Rectum (tissue), 1 donor: ENCODE results near the gene ARFGAP3.

- PRO-cap = bidirectional peak, plus-strand start at chr22:41925698, minus-strand start at chr22:41925585; bidirectional peak, plus-strand start at chr22:41926455, minus-strand start at chr22:41926171
Measured at GRCh38 chr22:41925451-41926531, 815 bp downstream of the TNFRSF13C start.

DNA sequence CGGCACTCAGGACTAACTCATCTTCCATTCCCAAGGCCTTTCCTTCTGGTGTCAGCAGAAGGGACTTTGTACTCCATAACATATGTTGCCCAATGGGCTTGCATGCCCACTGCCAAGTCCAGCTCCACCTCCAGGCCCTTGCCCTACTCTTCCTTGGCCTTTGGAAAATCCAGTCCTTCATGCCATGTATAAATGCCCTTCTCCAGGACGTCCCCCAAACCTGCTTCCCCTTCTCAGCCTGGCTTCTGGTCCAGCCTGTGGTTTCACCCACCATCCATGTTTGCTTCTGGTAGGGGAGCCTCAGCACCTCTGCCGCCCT lies 377 bp downstream of the CYP2D6 start:
- PRO-cap = no peak

GRCh38 chr22:42256104-42256579 lies 14.3 kb downstream of the TCF20 start:
- PRO-cap = no peak

- PRO-cap = unidirectional peak, plus-strand start at chr22:42314558
Measured at GRCh38 chr22:42314334-42314726, 43.9 kb upstream of the TCF20 start.

DNA sequence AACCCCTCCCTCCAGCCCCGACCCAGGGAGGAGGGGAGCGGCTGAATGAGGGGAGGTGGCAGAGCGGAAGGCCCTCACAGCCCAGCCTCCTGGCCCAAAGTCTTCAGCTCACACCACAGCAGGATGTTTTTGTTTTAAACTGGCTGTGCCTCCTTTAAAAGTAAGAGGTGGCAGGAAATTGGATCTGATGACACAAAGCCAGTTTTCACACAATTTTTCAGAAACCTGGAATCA lies 44.3 kb upstream of the TCF20 start:
- PRO-cap = unidirectional peak, minus-strand start at position 105 of the sequence

DNA sequence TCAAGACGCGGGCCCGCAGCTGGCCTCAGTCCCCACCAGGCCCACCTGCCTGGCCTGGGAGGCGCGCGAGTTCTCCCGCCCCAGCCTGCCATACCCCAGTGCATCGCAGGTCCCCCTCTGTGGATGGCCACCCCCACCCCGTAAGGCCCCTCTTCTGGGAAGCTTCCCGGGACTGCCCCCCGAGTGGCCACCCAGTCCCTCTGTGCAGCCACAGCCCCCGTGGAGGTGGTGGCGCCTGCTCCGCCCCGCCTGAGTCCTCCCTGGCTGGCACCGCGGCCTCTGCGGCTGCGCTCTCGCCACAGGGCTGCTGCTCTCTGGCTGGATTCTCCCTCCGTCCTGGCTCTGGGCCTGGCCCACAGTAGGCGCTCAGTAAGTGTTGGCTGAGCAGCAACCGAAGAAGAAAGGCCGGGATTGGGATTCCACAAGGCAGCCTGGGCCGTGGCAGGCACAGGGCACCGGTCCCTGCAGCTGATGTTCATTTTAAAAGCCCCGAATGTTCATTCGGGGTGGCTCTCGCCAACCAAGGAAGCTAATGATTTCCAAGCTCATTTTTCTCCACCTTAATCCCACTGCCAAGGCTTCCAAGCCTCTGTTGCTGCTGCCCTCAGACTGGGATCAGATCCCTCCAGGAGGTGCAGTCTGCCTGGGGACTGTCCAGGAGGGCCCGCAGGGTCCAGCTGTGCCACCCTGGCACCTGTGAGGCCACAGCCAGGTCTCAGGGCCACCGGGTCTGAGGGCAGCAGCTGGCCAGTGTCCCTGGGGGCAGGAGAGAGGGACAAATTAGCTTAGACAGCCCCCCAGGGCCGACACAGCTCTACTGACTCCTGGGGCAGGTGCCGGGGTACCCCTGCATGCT lies 74.2 kb upstream of the TCF20 start:
- PRO-cap = no peak

DNA sequence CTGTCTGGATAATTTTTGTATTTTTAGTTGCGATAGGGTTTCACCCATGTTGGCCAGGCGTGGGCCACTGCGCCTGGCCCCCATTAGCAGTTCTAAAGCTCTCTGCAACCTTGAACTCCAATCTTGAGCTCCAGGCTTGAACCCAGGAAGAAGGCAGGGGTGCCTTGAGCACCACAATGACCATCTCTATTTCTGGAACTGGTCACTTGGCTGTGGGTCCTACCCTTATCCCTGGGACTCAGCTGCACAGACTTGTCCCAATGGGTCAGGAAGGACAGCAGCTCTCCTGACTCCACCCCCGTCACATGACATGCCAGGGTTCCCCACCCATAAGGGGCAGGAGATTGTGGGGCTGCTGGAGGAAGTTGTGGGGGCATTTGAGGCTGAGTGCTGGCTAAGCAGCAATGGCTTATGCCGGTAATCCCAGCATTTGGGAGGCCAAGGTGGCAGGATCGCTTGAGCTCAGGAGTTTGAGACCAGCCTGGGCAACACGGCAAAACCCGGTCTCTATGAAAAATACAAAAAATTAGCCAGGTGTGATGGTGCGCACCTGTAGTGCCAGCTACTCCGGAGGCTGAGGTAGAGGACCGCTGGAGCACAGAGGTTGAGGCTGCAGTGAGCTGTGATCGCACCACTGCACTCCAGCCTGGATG lies 56.2 kb downstream of the NFAM1 start:
- PRO-cap = no peak

DNA sequence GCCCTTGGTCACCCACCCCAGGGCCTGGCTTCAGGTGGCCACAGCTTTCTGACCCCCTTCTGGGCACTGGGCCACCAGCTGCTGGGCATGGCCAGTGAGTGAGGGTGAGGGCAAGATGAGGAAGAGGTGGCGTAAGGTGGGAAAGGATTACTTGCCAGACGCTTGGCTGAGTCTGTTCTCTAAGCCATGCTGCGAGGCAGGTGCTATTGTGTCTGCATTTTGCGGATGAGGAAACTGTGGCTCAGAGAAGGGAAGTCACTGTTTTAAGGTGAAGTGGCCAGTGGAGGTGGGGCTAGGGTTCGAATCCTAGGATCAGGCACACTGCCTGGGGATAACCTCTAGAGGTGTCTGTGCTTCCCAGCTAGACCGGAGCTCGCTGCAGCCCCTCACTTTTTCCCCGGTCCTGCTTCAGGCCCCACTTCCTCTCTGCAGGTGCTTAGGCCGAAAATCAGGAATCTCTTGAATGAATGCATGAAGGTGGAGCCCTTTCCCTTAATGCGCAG lies 7.9 kb upstream of the NFAM1 start:
- PRO-cap = no peak

GRCh38 chr22:42623661-42624186 lies 9.0 kb upstream of the POLDIP3 start:
- PRO-cap = no peak

GRCh38 chr22:42718605-42719544 lies 1.8 kb downstream of the A4GALT start:
- PRO-cap = no peak

DNA sequence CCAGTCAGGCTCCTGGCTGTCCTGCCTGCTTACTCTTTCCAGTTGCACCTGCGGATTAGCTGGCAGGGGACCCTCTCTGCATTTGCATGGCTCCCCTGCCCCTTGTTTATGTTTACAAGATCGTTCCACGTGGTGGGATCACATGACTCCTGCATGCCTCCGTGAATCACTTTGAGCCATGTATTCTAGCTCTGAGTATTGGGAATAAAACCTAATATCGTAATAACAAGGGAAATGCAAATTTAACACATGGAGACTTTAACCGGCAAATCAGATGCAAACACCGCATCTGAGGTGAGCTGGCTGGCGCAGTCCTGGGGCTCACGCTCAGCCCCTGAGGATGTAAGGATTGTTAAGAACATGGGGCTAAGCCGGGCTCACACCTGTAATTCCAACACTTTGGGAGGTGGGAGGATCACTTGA lies 36.9 kb upstream of the A4GALT start:
- PRO-cap = unidirectional peak, plus-strand start at position 291 of the sequence

GRCh38 chr22:42791020-42791261 lies 66.1 kb downstream of the ARFGAP3 start:
- PRO-cap = no peak

GRCh38 chr22:42794275-42794574 lies 62.8 kb downstream of the ARFGAP3 start:
- PRO-cap = no peak

GRCh38 chr22:42819151-42819816 lies 37.8 kb downstream of the ARFGAP3 start:
- PRO-cap = no peak

DNA sequence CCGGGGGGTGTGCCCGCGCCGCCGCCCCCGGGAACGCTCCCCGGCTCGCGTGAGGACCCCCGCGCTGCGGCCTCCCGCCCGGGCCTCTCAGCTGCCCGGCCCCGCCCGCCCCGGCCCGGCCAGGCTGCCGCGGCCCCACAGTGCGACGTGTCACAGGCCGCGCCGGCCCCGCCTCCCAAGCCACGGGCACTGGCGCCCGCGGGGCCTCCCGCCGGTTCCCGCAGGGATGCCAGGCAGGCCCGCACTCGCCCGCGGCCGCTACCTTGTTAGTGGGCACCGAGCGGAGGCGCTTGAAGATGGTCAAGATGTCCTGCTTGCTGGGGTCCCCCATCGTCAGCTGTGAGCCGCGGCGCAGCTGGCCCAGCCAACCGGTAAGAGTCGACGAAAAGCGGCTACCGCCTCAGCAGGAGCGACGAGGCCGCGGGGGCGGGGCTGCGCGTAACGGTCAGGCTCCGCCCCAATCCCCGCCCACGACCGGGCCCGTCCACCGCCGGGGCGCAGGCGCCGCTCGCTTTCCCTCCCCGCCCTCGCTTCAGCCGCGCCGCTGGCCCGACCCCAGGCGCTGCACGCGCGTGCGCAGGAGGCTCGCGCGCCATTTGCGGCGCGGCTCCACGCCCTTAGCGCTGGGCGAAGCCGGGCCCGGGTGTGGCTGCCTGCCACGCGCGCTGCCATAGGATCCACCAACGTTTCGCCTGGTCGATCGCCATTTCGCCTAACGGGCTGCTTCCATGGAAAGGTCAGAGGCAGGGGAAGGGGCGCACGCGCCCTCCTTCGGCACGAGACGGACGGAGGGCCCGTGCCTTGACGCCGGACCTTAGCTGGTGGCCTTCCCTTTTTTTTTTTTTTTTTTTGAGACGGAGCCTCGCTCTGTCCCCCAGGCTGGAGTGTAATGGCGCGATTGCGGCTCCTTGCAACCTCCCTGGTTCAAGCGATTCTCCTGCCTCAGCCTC lies at the start of gene ARFGAP3:
ARFGAP3 (minus strand) TSS at position 422 of the 950 bp plus-strand sequence.
- PRO-cap = bidirectional peak, plus-strand start at position 214 of the sequence, minus-strand start at position 87 of the sequence; bidirectional peak, plus-strand start at position 596 of the sequence, minus-strand start at position 380 of the sequence

DNA sequence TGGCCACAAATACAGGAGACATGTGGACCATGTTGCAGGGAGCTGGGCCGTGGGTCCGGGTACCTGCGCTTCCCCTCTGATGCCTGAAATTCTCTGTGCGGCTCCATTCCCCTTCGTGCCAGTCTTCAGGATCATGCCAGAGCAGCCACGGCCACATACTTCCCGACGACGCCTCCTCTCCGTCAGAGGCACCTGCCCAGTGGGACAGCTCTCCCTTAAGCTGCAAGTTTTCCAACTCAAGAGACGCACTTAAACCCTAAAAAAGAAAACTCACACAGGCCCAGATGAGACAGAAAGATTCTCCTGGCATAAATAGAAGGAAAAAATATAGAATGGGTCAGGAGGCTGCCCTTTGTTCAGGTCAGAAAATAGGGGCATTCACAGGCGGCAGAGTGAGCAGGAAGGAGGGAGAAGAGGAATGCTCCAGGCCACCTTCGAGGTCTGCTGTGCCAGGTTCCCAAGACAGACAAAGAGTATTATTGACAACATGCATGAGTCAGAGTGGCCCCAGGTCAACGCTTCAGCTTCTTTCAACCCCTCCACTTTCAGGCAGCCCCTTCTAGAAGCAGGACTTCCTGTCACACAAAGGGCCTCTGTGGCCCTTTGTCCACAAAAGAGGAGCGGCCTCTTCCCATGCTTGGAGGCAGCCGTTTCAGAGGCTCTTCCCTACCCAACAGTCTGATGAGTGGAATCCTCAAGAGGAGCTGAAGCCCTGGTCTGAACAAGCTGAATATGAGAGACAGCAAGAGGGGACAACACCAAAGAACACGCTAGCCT lies 67.9 kb downstream of the PACSIN2 start:
- PRO-cap = no peak

DNA sequence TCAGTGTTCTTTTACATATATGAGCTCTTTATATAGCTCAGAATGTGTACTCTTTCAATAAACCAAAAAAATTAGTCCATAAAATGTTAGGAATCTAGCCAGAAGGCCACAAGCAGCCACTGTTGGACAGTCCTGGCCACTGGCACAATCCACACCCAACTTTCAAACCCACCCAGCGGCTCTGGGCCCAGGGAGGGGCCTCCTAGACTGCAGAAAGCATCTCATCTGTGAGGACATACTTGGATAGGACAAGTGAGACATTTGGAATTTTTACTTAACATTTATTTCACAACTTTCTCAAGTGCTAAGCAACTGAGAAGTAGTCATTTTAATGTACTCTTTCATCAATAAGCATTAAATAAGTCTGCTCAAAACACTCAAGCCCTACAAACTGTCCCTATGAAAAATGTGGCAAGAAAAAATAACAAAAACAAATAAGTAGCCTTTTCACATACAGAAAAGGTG lies 6.4 kb downstream of the PACSIN2 start:
- PRO-cap = unidirectional peak, plus-strand start at position 89 of the sequence; unidirectional peak, plus-strand start at position 193 of the sequence

DNA sequence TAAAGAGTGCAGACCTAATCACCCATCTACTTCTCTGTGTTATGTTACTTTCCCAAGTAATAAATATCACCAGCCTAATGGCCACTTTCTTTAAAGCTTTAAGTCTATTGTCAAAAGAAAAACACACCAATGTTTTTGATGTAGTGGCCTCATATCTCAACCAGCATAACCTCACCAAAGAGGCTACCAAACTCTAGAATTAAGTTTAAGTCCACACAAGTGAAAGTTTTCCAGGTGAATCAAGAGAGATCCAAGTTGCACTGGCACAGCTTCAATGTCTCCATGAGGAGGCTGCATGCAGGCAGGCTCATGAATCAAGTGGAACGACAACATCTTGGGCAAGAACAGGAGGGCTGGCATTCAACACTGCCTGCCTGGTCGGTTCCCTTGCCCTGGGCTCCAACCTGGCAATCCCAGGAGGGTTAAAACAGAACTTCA lies 1.7 kb downstream of the PACSIN2 start:
- PRO-cap = no peak

GRCh38 chr22:43038301-43038788 lies 23.4 kb upstream of the PACSIN2 start:
- PRO-cap = no peak

DNA sequence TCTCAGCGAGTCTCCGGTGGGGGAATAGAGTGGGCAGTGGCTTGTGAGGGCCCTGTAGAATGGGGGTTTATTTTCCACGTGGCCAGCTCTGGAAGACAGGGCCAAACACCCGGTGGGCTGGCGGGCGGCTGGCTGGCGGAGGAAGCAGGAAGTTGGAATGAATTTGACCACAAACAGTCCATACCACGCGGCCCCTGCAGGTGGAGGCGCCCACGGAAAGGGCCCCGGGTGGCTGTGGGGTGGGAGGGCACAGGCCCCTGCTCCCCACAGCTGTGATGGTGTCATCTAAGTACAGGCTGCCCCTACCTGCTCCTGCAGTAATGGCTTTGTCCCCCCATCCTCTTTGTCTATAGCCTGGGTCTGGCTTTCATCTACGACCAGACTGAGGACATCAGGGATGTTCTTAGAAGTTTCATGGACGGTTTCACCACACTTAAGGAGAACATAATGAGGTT lies 15.0 kb downstream of the MCAT start:
- PRO-cap = bidirectional peak, plus-strand start at position 176 of the sequence, minus-strand start at position 154 of the sequence